ENCODE measurements around the gene COG3.

GRCh38 chr13:44157973-44158837, 2.9 kb downstream of the SMIM2 start:
- PRO-cap = no peak

GRCh38 chr13:44305826-44306348, 67.7 kb upstream of the SERP2 start:
- PRO-cap = no peak

GRCh38 chr13:44412284-44412666, 38.7 kb downstream of the SERP2 start:
- PRO-cap = no peak

GRCh38 chr13:44853587-44854052, 135.7 kb downstream of the NUFIP1 start:
- PRO-cap = no peak

DNA sequence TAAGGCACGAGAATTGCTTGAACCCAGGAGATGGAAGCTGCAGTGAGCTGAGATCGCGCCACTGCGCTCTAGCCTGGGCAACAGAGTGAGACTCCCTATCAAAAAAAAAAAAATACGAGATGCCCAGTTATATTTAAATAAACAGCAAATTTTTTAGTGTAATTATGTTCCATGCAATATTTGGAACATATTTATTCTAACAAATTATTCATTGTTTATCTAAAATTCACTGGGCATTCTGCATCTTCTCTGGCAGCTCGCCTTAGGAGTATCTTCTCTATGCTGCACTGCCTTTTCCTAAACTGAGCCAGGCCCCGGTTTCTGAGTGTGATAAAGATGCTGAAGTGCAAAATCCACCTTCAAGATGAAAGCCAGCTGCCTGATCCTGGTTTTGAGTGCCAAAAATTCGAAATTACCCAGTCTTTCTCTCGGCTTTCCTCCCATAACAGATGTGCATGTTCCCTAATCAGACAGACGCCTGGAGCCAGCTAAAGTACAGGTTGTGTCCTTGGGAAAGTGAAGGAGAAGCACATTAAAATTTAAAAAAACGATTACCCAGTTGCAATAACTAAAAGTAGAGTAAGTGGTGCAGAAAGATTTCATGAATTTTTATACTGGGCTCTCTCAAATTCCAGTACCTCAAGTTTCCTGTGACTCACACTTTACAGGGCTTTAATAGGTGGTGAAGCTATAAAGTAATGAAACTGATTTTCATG, 65.1 kb upstream of the GTF2F2 start:
- PRO-cap = no peak

GRCh38 chr13:45194217-45194845, 6.5 kb downstream of the KCTD4 start:
- PRO-cap = no peak

GRCh38 chr13:45335715-45336757, 4.9 kb downstream of the TPT1 start:
- PRO-cap = unidirectional peak, minus-strand start at chr13:45336323

GRCh38 chr13:45339821-45340226, 1.2 kb downstream of the TPT1 start:
- PRO-cap = no peak

GRCh38 chr13:45340227-45340867, 636 bp downstream of the TPT1 start:
- PRO-cap = bidirectional peak, plus-strand start at chr13:45340680, minus-strand start at chr13:45340562; bidirectional peak, plus-strand start at chr13:45340710, minus-strand start at chr13:45340732

- PRO-cap = no peak
Observed at GRCh38 chr13:45412162-45412641, 6.0 kb downstream of the SLC25A30 start.

GRCh38 chr13:45464444-45465830, at the start of gene COG3:
Gene COG3 (plus strand): TSS chr13:45464939.
- PRO-cap = bidirectional peak, plus-strand start at chr13:45464915, minus-strand start at chr13:45464810

DNA sequence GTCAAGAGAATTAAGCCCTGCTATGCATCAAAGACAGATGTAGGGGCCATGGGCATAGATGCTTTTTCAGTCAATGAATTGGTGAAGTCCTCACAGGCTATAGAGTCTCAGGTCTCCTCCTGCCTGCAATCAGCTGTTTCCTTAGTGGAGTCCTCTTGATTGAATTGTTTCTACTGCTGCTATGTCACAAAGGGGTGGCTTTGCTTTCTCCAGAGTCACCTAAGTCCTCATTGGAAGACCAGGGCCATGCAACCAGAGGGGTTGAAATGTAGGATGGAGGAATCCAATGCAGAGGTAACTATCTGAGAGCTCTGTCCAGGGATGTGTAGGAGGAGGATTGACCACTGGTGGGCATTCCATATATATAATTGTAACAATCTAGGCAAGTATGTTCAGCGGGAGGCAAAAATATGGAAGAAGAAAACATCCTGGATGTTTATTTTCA, 1.2 kb downstream of the CBY2 start:
- PRO-cap = no peak

- PRO-cap = no peak
Observed at GRCh38 chr13:46121041-46121486, 16.2 kb upstream of the CPB2 start.

GRCh38 chr13:46126568-46127080, 21.8 kb upstream of the CPB2 start:
- PRO-cap = no peak

- PRO-cap = no peak
Observed at GRCh38 chr13:46134906-46135729, 30.3 kb upstream of the CPB2 start.

DNA sequence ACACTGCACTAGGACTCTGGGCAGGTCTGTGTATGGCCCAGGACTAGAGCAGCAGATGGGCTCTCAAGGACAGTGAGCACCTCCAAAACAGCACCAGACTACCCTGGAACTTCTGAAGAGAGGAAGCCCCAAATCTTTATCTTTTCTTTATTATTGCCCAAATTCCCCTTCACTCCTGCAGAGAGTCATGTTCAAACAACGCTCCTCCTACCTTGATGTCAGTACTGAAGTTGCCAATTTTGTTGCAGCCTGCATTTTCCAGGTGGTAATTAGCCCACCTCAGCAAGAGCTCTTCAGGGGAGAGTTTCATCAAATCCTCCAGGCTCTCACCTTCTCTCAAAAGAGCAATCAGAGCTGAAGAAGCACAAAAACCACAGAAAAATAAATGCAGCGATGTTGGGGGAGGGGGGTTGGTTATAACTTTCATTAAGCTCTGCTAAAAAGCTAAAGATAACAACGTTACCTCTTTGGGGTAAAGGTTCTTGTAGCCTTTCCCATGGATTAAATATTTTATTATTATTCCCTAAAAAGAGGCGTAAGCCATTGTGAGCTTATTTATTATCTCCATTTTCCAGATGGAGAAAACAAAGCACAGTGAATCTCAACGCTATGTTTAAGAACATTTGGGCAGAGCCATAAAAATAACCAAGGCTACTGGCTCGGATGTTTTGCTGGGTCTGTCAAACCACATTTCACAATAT, 31.1 kb downstream of the LCP1 start:
- PRO-cap = no peak

DNA sequence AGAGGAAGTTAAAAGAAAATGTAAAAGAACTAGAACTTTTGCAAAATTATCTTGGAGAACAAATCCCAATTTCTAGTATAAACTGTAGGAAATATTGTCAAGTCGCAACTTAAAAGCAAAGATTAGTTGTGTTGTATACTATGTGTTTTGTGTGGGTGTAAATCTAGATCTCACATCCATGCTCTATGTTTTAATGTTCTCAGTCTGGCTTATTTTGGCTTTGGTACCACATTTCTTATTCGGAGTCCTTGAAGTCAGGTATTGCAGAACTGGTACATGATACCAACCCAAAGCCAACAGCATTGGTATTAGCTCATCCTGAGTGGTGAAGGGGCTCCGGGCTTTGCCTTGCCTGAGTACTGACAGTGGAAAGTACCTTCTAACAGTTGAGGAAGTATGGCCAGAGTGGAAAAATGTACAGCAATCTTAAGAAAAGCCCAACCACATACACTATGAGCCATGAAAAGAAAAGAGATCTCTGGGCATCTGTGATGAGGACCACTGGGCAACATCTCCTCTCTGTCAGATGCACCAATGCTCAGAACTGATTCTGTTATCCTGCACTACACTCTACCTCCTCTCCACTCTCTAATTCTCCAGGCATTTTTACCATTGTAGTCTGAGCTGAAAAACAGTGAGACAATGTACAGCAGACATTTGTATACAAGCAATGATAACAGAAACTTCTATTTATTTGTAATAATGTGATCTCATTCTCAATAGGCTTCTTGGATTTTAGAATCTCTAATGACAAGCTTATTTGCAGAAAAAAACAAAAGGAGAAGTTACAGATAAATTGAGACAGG, 8.3 kb downstream of the LCP1 start:
- PRO-cap = unidirectional peak, plus-strand start at position 460 of the sequence

- PRO-cap = no peak
Observed at GRCh38 chr13:46202397-46202757, 9.4 kb upstream of the LRRC63 start.

- PRO-cap = no peak
Observed at GRCh38 chr13:46385584-46386167, 1.4 kb downstream of the RUBCNL start.

DNA sequence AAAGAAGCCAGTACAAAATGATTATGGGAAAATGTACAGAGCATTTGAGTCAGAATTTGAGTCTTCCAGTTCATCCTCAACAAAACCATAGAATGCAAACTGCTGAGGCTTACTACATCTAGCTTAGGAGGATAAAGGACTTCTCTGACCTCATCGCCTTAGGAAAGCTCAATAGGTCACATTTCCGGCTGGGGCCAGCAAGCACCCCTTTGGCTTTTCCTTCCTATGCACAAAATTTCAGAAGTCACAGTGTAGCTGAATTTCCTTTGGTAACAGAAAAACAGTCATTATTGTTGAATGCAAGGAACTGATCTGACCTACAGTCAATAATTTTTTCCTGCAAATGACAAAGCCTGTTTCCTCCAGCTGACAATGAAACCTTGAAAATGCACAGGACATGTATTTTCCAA, 32.8 kb upstream of the LRCH1 start:
- PRO-cap = no peak

Data from neutrophil (primary cell).